Temporal lobe (tissue), 2 donors: ENCODE measurements around a stretch of chr14.

GRCh38 chr14:68583593-68584071 lies 209.2 kb downstream of the ZFP36L1 start:
- RAMPAGE, long total RNA, result no peak

DNA sequence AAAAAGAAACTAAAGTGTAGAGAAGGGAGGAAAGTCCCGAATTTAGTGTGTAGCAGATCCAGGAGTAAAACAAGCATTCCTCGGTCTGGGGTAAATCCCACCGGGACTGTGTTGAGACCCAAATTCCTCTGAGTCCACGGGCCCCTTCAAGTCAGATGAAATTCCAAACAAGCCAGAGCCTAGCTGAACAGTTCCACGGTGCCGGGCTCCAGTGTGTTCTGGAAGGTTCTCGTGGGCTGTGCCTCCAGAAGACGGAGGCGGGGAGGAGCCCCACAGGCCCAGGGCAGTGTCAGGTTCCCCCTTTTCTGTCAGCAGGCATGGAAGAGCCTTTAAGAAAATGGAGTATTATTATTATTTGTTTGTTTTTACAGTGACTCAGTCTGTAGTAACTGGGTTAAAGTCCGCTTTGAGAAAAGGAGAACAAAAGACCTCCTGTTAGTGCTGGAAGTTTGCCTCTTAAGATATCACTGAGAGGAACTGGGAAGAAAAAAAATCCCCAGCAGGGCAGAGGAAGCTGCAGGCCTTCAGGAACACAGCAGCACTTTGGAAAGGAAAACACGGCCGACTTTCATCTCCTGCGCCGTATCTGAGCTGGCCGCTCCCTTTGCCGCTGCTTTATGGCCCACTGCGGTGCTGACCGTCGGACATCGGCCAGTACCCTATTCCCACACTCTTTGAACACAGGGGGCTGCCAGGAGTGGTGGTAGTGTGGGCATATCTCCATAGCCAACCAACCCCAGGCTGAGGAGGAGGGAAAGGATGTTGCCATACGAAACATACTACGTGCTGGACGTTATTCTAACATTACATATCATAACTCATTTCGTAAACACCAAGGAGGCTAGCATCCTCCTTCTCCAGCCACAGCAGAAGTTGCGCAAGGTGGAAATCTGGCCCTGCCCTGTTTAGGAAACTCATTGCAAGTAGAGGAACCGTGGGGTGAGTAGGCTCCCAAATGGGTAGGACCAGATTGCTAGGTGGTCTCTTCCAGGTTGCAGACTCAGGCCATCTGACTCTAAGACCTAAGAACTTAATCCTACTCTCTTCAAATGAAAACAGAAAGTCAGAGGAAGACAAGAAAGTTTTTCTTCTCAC lies 194.0 kb downstream of the ZFP36L1 start:
- RAMPAGE, long total RNA, result no peak

- RAMPAGE, long total RNA, result no peak
Measured at GRCh38 chr14:68603528-68604201, 189.2 kb downstream of the ZFP36L1 start.

GRCh38 chr14:68626359-68626712 lies 166.5 kb downstream of the ZFP36L1 start:
- RAMPAGE, long total RNA, result no peak

DNA sequence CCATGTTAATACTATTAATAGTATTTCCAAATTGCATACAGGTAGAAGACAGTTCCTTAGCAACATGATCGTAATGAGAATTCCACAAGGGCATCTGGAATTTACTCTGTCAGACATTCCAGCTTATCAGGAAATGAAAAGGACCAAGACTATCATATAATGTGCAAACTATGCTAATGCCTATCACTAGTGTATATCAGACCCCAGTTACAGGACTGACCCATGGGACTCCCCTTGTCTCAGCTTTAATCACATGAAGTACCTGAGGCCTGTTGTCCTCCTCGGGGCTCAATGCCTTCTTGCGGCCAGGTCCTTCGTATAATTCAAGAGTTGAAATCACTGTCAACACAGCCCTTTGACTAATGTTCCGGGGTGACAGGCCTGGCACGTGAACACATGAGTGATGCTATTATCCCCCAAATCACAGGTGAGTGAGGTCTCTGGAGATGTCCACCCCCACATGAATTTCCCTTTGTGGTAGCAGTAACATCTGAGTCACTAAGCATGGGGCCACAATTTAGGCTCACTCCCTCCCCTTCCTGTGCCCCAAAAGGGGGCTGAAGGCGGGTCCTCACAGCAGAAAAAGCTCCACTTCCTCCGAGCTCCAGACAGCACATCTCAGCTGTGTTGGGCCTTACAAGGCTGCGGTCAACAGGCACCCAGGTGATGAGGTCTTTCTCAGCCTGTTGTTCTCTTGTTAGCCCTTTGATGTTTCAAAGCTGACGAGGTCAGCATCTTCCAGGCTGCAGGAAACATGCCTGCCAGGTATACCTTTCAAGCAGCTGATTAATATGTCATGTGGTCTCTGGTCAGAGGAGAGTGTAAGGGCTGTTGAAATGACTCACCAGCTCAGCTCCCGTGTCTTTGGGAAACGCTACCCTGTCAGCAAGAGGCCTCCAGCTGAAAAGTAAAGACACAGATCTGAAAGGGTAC lies 107.5 kb downstream of the ZFP36L1 start:
- RAMPAGE, long total RNA, result no peak

- RAMPAGE, long total RNA, result no peak
Measured at GRCh38 chr14:68693138-68693979, 99.5 kb downstream of the ZFP36L1 start.

DNA sequence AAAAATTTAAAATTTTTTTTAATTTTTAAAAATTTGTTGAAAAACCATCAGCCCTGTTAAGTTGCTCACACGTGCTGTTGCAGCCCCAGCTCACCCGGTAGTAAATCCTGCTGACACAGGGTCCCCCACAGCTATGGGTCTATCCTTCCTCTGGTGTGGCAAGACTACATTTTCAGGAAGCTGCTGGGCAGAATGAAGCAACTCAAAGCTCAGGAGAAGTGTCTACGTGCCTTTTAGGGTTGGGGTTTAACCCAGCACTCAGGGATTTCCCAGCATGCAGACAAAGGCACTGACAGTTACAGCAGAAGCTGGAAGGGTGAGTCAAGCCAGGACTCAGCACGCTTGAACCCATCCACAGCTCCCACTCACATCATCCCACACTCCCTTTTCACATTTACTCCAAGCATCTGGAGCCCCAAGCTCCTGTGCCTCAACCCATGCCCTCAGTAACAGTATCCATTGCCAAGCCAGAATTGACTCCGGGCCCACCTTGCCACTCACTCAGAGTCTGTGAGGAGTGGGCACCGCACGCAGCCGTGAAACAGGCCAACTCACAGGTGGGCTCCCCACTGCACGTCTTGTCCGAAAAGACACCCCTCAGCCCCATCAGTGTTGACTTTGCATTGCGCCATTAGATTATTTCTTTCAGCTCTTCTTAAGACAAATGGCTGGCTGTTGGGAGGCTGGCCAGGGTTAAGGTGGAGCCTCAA lies 59.7 kb downstream of the ZFP36L1 start:
- RAMPAGE, long total RNA, result no peak

DNA sequence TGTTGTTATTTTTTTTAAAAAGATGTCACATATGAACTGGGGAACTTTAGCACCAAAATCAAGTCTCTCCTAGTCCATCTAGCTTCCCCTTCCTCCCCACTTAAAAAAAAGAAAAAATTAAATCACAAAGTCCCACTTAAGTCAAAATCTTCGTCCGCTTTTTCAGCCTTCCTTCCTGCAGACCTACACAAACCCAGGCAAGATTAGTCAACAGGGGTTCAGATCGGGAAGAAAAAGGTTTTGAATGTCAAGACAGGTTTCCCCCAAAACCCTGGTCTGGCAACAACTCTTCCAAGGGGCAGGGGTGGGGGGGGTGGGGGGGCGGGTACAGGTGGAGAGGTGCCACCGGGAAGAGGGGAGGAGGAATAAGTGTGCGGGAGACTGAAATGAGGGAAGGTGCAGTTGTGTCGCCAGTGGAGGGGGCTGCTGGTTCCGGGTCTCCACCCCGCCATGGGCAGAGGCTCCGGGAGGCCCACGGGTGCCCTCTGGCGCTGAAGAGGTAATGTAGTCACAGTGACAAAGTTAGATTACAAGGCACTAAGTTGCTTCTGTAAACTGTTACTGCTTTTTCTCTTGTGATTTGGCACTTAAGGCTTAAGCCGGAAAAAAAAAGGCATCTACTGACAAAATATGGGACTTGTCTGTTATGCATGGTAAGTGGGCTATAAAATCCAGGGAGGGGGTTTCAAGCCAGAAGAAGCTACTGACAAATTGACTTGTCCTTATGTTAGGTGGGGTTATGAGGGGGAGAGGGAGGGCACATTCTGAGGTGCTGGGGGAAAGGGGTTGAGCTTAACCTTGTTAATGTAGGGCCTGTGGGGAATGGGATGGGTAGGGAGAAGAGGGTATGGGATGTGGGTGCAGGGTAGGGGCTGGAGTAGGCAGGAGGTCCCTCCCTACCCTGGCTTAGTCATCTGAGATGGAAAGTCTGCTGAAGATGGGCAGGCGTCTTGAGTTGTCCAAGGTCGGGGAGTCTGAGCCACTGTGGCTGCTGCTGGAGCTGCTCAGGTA lies 3.9 kb downstream of the ZFP36L1 start:
- RAMPAGE, long total RNA, result no peak

- RAMPAGE, long total RNA, result no peak
Measured at GRCh38 chr14:68814336-68815395, 21.8 kb upstream of the ZFP36L1 start.

GRCh38 chr14:68825702-68826312 lies 32.9 kb upstream of the ZFP36L1 start:
- RAMPAGE, long total RNA, result no peak

GRCh38 chr14:68874252-68875362 lies 81.7 kb upstream of the ZFP36L1 start:
- RAMPAGE, long total RNA, result no peak

- RAMPAGE, long total RNA, result no peak
Measured at GRCh38 chr14:68908133-68908530, 71.0 kb downstream of the ACTN1 start.

DNA sequence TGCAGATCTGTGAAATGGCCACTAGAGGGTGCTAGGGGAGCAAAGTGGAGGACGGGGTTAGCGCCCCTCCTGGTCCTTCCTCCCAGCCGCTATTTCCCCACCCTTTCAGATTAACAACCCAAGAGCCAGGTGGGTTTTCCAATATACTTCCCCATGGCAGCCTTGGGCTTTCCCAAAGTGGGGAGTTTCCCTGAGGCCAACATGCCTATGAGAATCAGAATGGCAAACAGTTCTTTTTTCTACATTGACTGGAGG lies 67.4 kb downstream of the ACTN1 start:
- RAMPAGE, long total RNA, result no peak

DNA sequence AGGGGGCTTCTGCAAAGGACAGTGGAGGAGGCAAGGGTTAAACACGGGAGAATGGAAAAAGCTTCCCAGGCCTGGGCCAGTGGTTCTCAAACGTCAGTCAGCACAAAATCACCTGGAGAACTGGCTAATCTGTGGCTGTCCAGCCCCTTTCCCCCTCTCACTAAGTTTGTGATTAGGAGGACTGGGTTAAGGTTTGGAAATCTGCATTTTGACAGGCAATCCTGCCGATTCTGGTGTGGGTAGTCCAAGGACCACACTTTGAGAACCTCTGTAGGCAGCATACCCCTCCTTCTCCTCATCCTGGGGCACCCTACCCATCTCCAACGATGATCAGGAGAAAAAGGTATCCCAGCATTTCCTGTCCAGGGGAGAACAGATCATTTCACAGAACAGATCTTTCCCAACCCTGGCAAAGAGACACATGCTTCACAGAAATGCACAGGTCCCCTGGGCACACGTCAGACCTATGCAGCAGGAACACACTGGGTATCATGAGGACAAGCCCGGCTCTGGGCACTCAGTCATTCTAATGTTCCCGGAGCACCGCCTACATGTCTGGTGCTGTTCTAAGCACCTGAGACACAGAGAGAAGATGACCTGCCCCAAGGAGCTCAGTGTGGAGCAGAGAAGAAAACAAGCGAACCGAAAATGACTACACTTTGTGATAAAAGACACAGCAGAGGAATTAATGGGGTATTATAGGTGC lies 56.3 kb downstream of the ACTN1 start:
- RAMPAGE, long total RNA, result no peak

- RAMPAGE, long total RNA, result no peak
Measured at GRCh38 chr14:68969242-68969785, 9.8 kb downstream of the ACTN1 start.

DNA sequence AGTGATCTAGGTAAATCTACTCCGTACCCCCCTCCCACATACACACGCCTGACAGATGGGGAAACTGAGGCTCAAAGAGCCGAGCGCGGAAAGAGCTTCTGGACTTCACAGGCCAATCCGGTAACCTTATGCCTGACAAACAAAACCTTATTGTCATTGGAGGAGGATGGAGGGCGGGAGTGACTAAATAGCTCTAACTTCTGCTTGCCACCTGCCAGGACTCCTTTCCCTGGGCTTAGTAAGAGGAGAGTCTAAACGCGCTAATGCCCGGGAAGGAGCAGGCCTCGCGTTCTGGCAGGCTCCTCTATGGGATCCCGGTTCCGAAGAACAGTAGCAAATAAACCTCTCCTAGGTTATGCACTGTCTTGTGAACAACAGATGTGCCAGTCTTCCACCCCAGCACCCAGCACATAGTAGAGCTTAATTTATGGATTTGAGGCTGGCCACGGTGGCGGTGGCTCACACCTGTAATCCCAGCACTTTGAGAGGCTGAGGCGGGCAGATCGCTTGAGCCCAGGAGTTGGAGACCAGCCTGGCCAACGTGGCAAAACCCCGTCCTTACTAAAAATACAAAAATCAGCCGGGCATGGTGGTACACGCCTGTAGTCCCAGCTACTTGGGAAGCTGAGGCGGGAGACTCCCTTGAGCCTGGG lies 1.2 kb upstream of the ACTN1 start:
- RAMPAGE, long total RNA, result no peak

- RAMPAGE, long total RNA, result no peak
Measured at GRCh38 chr14:69039221-69039766, 60.2 kb upstream of the ACTN1 start.

GRCh38 chr14:69042716-69043934 lies 64.0 kb upstream of the ACTN1 start:
- RAMPAGE, long total RNA, result no peak

DNA sequence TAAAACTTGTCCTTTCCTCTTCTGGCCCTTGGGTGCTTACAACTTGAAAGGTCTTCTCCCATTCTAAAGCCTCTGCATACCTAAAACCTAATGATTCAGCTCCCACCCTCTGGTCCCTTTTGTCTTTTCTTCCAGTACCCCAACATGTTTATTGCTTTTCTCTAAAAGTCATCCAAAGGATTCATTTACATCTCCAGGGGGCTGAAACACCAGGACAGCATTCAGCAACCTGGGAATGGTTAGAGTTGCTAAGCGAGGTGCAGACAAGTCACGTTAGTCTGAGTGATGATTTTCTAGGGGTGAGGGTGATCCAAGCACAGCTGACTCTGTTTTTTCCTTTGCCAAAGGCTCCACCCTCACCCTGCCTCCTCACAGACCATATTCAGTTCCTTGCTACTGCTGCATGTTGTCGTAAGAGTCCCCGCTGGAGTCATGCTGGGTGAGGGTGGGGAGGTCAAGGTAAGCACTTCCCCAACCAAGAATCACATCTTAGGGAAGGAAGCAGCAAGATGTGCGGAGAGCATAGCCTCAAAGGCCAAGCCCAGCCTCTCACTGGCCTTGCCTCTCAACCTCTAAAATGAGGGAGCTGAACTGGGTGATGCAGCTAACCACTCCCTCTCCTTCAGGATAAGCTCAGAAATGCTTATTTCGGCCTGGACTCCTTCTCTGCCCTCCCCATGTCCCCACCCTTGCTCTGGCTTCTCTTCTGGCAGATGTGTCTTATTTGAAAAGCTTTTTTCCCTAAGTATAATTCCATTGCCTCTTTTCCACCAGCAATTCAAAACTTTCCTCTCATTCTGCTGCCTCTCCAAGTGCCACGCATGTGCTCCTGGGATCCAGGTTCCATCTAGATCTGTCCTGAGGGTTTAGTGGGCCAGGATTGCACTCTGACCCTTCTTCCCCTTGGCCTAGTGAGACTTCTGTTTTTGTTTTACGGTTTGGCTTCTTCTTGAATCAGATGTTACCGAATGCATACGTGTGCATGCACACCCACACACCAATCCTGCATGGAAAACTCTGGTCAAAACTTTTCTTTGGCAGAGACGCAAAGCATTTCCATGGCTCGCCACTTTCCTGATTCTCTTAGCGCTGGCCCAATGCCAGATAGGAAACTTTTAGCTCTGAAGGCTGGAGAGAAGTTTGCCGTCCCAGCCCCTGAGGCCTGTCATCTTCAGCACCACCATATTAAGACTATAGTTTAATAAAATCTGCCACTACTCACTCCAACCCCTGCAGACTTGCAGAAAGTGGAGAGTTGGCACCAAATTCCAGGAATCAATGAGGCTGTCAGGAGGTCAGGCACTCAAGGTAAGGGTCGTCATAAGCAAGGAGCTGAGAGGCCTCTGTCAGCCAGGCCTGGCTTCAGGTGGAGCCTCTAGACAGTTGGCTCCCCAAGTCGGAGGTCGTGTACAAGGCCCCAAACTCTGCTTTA lies 67.1 kb upstream of the ACTN1 start:
- RAMPAGE, long total RNA, result no peak

DNA sequence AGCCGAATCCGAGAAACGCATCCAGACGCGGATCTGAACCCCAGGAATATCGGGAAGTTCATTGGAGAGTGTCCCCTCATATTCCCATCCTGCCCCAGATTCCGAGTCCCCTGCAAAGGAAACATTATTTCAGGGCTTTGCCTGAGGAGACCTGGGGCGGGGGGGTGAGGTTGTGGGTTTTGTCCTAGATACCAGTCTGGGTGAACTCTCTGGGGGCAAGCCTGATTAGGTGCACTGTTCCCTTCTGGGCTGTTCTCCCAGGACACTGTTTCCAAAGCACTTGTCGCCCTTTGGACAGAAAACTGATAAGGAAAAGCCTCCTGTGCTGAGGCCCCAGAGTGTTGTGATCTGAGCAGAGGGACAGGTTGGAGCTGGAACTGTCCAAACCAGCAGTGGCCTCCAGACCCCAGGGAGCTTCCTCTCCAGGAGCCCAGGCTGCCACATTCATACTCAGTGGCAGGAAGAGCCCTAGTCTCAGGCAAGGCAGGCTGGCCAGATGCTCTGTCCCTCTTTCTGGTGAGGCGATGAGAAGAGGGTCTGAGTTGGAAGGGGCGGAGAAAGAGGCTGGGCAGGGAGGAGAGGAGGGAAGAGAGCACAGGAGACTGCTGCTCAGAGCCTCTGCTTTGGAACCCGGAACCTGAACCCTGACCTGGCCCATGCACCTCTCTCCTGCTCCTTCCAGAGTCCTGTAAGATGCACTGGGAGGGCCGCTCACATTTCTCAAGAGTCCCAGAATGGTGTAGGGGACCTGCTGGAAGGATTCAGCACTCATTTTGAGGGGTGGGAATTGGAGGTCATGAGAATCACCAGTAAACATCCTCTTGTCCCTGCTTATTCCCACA lies 1.9 kb downstream of the GALNT16 start:
- RAMPAGE, long total RNA, result no peak